A549 (cell line): ENCODE measurements around a stretch of chr11.

GRCh38 chr11:96076524-96076999, 152.7 kb upstream of the MTMR2 start:
- PRO-cap = no peak
CAGE:
- cytosol, long polyA plus RNA = no peak
- long polyA plus RNA = no peak
- nucleus, long polyA plus RNA = no peak

- PRO-cap = no peak
CAGE:
- cytosol, long polyA plus RNA = no peak
- long polyA plus RNA = no peak
- nucleus, long polyA plus RNA = no peak
These were observed 191.4 kb downstream of the MAML2 start for GRCh38 chr11:96151544-96152104.

DNA sequence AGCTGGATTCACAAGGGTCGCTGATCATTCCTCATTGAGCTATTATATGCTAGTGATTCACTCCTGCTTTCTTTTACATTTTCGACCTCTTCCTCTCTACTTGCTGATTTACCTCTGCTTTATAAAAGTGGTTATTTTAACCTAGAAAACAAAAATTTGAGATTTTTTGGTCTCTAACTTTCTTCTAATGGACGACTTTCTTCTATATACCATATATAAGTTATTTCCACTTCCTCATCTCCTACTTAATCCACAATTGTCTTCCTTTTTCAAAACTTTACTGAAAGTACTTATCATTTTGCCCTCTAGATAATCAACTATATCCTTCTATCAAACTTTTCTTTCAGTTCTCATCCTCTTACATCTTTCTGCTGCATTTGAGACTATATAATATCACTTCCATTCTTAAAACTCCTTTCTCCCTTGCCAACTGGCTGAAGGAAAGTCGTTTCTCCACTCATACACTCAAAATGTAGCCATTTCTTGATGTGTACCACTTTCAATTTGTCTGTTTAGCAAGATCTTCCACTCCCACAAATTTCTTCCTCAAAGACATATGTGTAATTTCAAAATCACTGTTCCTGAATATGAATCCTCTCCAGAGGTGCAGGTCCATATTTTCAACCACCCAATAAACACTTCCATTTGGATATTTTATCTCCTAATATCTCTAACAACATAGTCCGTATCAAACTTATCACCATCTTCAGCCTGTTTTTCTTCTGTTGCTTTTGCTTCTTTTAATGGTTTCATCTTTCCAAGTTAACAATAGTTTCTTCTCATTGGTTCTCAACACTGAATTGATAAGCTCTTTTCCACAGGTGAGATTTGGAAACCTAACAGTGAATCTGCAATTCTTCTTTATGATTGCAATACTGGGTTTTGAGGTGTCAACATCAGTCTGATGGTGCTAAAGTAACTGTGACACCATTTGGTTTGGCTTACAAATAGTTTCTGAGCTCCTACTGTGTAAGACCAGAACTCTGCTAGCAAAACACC, 59.0 kb downstream of the MAML2 start:
- PRO-cap = no peak
CAGE:
- cytosol, long polyA plus RNA = no peak
- long polyA plus RNA = no peak
- nucleus, long polyA plus RNA = no peak

DNA sequence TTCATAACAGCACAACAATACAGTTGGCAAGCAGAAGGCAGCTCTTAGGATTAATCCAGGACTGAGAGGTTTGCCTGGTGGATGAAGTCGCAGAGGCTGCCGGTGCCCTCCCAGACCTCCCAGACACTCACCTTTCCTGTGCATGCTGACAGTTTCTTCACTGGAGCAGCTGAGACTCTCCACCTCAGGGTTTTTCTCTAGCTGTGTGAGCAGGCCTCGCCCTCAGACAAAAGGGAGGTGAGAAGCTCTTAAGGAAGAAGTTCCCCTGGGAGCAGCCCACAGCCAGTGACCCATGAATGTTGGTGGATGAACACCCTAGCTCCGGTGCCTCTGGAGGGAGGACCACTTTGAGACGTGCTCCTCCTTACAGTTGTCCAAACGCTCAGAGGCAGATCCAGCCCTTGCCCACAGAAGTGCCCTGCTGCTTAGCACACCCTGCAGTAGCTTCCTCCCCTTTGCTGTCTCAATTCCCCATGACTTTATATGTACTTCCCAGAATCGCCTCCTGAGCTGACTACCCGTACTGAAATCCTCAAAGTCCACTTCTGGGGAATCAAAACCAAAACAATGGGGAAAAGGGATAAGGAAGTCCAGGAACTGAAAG, 43.6 kb downstream of the MAML2 start:
- PRO-cap = no peak
CAGE:
- cytosol, long polyA plus RNA = no peak
- long polyA plus RNA = no peak
- nucleus, long polyA plus RNA = no peak

DNA sequence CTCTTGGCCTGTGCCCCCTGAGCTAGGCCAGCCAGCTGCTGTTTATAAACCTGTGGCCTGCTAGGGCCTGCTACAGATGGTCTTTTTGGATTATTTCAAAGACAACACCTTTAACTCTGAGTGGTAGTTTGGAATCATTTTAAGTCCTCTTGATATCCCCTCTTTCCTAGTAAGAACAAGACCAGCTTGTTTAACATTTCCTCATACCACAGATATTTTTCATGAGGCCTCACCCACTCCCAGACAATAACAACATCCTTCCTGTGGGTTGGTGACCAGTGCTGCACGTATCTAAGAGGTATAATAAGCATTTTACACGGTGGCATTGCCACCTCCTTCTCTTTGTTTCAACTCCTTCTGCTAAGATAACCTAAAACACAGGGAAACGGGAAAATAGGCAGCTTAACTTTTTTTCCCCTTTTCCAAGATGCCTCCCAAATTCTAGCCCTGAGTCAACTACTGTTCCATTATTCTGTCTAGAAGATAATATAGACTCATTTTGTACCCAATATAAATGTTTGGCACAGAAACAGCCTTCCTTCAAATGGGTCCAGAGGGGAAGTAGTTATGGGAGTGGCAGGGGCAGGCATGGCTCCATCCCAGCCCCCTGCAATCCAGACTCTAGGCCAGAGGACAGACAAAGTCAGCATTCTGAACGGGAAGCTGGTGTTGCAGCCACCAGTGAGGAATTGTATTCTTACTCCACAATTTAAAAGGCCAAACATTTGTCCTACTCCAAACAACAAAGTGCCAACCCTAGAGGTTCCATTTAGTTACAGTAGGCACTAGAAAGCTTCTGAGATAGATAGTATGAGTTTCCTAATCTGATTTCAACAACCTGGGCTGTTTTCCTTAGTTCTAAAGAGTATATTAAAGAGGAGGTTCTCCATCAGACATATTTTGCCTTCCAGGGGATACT, 28.5 kb downstream of the MAML2 start:
- PRO-cap = no peak
CAGE:
- cytosol, long polyA plus RNA = no peak
- long polyA plus RNA = no peak
- nucleus, long polyA plus RNA = no peak

- PRO-cap = no peak
CAGE:
- cytosol, long polyA plus RNA = no peak
- long polyA plus RNA = no peak
- nucleus, long polyA plus RNA = no peak
These were observed 5.5 kb downstream of the MAML2 start for GRCh38 chr11:96337462-96338024.

- PRO-cap = no peak
CAGE:
- cytosol, long polyA plus RNA = no peak
- long polyA plus RNA = no peak
- nucleus, long polyA plus RNA = no peak
These were observed 21.6 kb downstream of the JRKL start for GRCh38 chr11:96411267-96411876.

- PRO-cap = no peak
CAGE:
- cytosol, long polyA plus RNA = no peak
- long polyA plus RNA = no peak
- nucleus, long polyA plus RNA = no peak
These were observed 117.0 kb downstream of the JRKL start for GRCh38 chr11:96506559-96507533.

DNA sequence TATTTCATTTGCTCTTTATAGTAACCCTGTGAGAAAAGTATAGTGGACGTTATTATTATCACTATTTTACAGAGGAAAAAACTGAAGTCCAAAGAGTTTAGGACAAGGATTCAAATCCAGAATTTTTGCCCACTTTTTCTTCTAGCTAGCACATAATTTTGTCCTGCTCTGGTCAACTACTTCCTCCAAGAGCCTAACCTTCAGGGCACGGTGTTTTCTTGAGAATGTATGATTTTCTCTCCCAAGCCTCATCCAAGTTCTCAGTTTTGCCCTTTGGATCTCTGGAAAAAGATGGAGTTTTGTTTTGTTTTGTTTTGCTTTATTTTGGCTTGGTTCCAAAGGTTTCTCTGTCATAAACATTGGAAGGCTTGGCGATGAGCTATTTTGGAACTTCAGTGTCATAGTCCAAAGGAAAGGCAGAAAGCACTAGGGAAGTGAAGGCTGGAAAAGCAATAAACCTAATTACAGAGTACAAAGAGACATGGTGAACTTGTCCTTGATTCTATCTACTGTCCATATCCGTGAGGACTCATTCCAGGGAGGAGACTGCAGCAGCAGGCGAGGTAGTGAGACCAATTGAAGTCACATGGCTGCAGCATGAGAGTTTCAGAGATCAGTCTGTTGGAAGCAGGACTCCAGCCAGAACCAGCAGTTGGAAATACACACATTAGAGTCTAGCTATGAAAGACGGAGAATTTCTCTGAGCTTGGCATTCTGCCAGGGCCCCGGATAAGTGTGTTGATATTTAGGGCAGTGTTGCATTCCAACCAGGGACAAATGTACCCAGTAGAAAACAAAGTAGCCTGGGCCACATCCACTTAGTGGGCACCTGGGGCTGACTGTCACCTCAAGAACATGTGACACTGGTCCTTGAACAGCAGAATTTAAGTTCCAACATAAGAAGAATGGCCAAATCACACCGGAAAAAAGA, 54.2 kb upstream of the ARHGAP42 start:
- PRO-cap = no peak
CAGE:
- cytosol, long polyA plus RNA = no peak
- long polyA plus RNA = no peak
- nucleus, long polyA plus RNA = no peak

- PRO-cap = no peak
CAGE:
- cytosol, long polyA plus RNA = no peak
- long polyA plus RNA = no peak
- nucleus, long polyA plus RNA = no peak
These were observed 28.6 kb downstream of the ARHGAP42 start for GRCh38 chr11:100715747-100716045.

GRCh38 chr11:100741363-100741725, 54.3 kb downstream of the ARHGAP42 start:
- PRO-cap = no peak
CAGE:
- cytosol, long polyA plus RNA = no peak
- long polyA plus RNA = no peak
- nucleus, long polyA plus RNA = no peak

DNA sequence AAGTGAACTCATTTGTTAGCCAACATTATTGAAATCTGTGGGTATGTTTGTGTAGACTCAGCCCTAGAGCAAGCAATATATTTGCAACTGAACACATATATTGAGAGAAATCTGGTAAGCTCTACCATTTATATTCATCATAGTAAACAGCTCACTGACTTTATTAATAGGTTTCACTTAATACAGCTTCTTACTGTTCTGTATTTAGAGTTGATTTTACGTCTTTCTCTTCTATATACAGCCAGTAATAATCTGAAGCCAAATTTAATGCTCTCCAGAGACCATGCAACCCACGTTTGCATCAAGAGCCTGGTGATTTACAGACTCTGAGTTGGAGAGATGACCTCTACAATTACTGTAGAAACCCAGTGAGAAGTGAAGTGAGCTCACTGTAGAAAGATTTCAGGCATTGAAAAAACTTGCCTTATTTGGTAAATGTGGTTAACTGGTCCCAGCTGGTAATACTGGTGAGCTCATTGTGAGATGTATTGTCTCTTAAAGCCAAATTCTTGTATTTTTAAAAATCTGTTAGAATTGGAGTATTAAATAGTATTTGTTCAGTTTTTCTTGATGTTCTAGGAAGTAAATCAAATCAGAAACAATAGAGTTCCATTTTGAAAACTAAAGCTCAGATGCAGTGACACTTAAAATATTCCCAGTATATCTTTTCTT, 189.7 kb downstream of the ARHGAP42 start:
- PRO-cap = no peak
CAGE:
- cytosol, long polyA plus RNA = no peak
- long polyA plus RNA = no peak
- nucleus, long polyA plus RNA = no peak

- PRO-cap = no peak
CAGE:
- cytosol, long polyA plus RNA = no peak
- long polyA plus RNA = no peak
- nucleus, long polyA plus RNA = no peak
These were observed 142.0 kb downstream of the TRPC6 start for GRCh38 chr11:101441868-101442137.

- PRO-cap = no peak
CAGE:
- cytosol, long polyA plus RNA = no peak
- long polyA plus RNA = no peak
- nucleus, long polyA plus RNA = no peak
These were observed 62.2 kb downstream of the YAP1 start for GRCh38 chr11:102172163-102173186.

- PRO-cap = no peak
CAGE:
- cytosol, long polyA plus RNA = no peak
- long polyA plus RNA = no peak
- nucleus, long polyA plus RNA = no peak
These were observed 3.0 kb downstream of the BIRC2 start for GRCh38 chr11:102349884-102350489.

GRCh38 chr11:102384737-102385233, 37.8 kb downstream of the BIRC2 start:
- PRO-cap = no peak
CAGE:
- cytosol, long polyA plus RNA = no peak
- long polyA plus RNA = no peak
- nucleus, long polyA plus RNA = no peak

DNA sequence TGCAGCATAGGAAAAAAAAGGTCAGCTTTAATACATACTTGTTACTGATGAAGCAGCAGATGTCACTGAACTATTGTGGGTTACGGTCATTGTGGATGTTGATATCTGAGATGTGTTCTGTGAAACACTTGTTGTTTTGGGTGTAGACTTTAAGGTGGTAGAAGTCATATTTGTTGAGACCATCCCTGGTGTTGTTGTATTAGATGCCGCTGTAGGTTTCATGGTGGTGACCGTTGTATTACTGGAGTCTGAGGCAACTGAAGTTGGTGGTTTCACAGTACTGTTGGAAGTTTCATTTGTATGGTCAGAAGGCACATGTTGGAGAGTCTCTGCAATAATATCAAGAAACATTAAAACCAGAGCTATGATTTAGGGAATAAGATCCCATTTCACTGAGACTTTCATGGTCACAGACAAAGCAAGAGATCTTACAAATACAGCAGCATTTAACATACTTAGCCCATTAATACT, 50.7 kb downstream of the TMEM123 start:
- PRO-cap = no peak
CAGE:
- cytosol, long polyA plus RNA = no peak
- long polyA plus RNA = no peak
- nucleus, long polyA plus RNA = no peak

- PRO-cap = no peak
CAGE:
- cytosol, long polyA plus RNA = no peak
- long polyA plus RNA = no peak
- nucleus, long polyA plus RNA = no peak
These were observed 37.3 kb downstream of the TMEM123 start for GRCh38 chr11:102415114-102415903.

GRCh38 chr11:102426568-102427077, 25.9 kb downstream of the TMEM123 start:
- PRO-cap = no peak
CAGE:
- cytosol, long polyA plus RNA = no peak
- long polyA plus RNA = no peak
- nucleus, long polyA plus RNA = no peak

DNA sequence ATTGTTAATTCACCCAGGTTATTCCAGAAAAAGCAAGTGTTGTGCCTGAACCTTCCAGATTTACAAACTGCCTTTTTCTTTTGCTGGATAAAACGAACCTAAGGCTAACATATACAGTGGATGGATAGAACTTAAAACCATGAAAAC, 1.3 kb downstream of the TMEM123 start:
- PRO-cap = no peak
CAGE:
- cytosol, long polyA plus RNA = no peak
- long polyA plus RNA = no peak
- nucleus, long polyA plus RNA = no peak